Hair follicular keratinocyte (primary cell): ENCODE measurements around a stretch of chr21.

DNA sequence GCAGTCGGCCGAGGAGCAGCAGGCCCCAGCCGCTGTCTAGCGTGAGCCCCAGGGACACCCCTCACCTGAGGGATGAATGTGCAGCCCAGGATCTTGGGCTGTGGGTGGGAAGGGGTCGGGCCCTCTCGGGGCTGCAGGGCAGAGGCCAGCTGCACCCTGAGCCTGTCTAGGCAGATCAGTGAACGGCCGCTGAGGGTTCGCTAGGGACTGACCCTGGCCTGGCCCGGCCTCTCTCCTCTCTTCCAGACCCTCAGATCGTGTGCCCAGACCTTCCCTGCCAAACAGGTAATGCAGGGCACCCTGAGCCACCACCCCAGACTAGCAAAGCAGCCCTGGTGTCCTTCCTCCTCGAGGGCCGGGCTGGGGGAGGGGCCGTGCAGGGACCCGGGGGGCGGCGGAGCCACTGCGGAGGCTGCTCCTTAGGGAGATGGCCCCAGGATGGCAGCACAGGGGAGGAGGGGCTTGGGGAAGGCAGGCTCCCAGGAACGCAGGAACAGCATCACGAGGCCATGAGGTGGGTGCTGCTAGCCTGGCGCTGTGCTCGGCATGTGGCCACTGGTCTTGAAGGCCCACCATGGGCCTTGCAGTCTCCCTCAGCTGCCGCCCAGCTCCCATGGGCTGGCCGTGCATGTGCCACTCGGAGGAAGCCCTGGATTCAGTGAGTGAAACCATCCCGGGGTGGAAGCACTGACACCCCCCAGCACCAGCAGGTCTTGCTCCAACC, 28.5 kb downstream of the COL6A2 start:
- RAMPAGE, long total RNA: no peak

DNA sequence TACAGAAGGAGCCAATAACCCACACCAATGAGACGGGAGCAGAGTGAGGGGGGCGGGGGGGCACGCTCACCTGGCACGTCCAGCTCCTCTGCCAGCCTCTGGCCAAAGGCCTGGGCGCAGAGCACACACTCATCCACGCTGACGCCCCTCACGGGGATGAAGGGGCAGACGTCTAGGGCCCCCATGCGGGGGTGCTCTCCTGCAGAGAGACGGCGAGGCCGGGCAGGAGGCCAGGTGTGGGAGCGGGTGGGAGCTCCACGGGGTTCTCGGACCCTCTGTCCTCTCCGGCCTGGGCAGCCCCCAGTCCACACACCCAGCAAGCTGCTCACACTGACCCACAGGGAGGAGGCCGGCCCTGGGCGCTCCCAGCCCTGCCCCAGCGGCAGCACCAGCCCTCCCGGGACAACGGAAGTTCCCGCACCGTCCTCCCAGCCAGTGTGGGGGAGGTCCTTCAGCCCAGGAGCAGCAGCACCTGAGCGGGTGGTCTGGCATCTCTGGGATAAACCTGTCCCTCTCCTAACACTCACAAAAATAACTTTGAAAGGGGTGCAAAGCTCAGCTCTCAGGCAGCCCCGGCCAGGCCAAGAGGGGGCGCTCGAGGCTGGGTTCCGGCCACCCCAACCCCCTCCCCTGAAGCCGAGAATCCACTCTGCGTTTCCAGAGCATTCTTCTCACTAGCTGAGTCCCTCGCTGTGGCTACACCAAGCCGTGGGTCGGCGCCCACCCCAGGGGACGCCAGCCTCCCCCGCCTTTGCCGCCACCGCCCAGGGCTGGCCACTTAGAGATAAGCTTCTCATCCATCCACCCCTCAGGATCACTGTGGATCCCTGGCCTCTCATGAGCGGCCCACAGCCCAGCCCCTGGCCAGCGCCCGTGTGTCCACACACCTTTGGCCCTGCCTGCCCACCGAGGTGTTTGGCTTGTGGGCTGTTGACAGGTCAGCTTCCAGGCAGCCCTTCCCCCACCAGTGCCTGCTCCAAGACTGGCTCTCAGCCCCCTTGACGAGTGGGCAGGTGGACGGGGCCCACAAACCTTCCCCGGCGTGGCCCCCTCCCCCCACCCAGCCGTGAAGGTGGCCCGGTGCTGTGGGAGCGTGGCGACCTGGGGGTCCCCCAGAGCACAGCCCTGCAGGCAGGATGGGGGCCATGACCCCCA, 2.2 kb downstream of the FTCD start:
- RAMPAGE, long total RNA: no peak

GRCh38 chr21:46187904-46188914, 4.0 kb upstream of the SPATC1L start:
- RAMPAGE, long total RNA: no peak

GRCh38 chr21:46229101-46229755, 654 bp upstream of the LSS start:
- RAMPAGE, long total RNA: no peak

DNA sequence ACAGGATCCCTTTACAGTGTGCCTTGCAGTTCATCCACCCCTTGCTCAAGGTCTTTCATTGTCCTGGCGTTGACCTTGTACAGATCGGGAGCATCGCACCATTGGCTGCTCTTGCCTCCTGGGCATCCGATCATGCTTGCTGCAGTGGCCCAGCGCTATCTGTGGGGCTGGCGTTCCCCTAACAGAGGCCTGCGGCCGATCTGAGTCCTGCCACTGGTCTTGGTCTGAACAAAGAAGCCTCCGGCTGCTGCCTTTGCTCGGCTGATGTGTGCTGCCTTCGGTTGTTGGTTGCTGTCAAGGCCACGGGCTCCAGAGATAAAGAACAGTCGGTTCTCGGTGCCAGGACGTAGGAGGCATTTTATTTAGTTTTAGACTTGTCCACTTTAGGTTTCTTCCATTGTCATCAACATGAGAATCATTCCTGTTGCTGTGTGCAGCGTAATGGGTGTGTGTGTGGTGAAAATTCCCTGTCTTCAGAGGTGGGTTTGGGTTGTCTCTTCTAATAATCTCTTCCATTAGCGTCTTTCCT, 39.0 kb downstream of the PCNT start:
- RAMPAGE, long total RNA: no peak

- RAMPAGE, long total RNA: no peak
Measured at GRCh38 chr21:46376713-46377527, 53.0 kb downstream of the PCNT start.

- RAMPAGE, long total RNA: no peak
Measured at GRCh38 chr21:46423683-46424213, 34.9 kb upstream of the DIP2A start.

- RAMPAGE, long total RNA: no peak
Measured at GRCh38 chr21:46480159-46481175, 21.8 kb downstream of the DIP2A start.

DNA sequence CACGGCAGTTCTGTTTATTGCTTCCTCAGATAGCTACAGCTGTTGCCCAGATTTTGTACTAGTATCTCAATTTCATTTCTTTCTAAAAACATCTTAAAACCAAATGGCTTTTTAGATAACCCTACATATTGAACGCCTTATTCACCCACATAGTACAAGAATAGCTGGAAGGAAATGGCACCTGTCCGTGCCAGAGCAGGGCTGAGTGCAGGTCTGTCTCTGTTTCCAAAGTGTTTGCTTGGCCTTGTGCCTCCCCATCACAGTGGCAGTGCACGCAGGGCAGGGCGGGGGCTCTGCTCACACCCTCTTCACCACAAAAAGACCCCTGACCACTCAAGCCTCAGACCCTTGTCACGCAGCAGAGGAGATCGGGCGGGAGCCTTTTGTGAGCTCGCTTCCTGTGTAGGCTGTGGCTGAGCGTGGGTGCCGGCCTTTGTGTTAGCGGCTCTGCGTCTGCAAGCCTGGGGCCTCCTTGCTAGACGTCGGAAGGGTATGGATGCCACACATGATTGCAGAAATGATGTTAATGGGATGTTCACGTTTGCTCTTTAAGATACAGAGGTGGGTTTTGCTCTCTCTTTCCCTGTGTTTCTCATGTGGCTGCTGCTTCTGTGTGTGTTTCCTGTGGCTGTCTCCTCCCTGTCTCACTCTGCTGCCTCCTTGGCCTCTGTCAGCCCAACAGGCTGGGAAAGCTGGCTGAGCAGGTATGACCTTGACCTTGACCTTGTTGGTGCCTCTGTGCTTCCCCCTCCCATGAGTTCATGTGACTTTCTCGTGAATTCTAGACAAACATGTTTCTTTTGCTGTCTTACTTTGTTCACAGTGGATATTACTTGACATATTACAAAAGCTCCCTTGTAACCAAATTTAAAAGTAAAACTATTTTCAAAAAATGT, 45.5 kb downstream of the S100B start:
- RAMPAGE, long total RNA: no peak